Pericardium fibroblast (primary cell): ENCODE measurements around a stretch of chr10.

GRCh38 chr10:32059505-32059798 is 3.2 kb upstream of the KIF5B start:
- RAMPAGE, long total RNA: no peak

GRCh38 chr10:32114444-32115005 is 58.3 kb upstream of the KIF5B start:
- RAMPAGE, long total RNA: no peak

DNA sequence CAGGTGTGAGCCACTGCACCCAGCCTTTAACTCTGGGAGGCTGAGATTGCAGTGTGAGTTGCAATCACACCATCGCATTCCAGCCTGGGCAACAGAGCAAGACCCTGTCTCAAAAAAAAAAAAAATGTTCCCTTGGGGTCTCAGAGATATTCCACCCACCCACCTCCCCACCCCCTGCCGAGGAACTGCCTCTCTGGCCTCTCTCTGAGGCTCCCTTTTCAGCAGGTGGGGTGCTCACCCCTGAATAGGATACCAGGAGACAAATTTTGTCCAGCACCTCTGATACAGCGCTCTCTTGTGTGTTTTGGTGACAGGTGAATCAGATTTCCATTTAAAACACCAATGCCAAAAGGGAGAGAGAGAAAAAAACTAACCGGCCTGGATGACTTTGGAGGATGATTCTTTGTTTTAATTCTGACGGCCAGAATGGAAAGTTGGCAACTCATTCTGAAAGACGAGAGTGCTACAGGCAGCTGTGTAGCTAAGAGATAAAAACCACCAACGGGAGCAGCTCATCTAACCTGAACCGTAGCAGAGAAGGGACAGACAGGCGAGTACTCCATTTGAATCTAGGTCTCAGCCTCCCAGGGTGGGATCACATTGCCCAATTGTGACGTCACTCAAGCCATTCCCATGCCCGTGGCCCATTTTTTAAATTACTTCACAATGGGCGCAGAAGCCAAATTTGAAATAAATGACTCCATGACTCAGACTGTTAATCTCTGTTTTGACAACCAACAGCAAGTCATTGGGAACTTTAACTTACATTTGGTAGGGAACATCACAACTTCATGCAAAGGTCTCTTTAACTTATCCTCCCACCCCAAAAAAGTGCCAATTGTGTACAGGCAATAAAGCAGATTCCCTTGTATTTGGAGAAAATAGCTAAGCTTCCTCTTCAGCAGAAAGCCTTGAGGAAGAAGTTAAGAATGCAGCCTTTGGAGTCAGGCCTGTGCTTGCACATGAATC is 92.9 kb upstream of the KIF5B start:
- RAMPAGE, long total RNA: no peak

DNA sequence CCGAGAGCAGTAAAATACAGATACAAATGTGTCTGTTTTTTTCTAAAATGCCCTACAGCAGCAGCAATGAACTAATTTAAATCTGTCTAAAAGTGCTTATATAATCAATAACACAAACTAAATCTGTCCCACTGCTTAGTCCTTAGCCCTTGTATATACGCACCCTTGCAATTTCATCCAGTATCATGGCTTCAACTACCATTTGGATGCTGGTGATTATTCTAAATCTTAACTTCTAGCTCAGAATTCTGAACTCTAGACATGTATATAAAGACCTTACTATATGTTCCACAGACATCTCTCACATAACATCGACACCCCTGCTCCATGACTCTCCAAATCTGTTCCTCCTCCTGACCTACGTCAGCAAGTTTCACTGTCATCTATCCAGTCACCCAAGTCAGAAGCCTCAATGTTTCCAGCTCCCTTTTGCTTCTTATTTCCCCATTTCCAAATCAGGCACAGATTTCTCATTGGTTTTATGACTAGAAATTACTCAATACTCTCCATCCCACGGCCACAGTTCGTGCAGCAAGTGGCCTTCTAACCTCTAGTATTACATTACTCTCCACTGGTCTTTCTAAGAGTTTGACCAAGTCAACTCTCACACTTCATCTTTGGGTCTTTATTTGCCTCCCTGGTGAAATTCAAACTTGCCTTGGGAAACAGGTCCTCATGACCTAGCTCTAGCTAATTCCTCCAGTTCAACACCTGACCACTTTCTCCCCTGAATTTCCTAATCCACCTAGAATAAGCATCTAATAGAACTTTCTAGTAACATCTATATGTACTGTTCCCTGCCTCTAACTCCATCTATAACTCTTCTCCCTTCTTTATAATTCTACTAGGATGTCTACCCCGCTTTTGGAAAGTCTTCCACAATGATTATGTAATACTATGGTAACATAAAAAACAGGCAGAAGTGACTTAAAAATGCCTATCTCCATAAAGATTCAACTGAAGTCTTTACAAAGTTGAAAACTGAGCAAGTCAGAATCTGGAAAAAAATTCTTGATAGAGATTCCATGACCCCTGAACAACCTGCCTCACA is 28.4 kb downstream of the EPC1 start:
- RAMPAGE, long total RNA: no peak

GRCh38 chr10:32362345-32362768 is 15.4 kb upstream of the EPC1 start:
- RAMPAGE, long total RNA: no peak

DNA sequence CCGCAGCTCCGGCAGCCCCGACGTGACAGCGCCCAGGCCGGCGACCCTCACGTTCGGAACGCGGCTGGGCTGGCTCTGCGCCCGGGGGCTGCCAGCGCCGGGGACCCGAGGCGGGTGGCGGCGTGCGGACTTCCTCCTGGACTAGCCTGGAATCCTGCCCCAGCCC is 328 bp downstream of the ITGB1 start:
- RAMPAGE, long total RNA: no peak

GRCh38 chr10:33138687-33139945 is 181.1 kb upstream of the ITGB1 start:
- RAMPAGE, long total RNA: no peak

GRCh38 chr10:33211181-33211466 is 123.3 kb downstream of the NRP1 start:
- RAMPAGE, long total RNA: no peak

DNA sequence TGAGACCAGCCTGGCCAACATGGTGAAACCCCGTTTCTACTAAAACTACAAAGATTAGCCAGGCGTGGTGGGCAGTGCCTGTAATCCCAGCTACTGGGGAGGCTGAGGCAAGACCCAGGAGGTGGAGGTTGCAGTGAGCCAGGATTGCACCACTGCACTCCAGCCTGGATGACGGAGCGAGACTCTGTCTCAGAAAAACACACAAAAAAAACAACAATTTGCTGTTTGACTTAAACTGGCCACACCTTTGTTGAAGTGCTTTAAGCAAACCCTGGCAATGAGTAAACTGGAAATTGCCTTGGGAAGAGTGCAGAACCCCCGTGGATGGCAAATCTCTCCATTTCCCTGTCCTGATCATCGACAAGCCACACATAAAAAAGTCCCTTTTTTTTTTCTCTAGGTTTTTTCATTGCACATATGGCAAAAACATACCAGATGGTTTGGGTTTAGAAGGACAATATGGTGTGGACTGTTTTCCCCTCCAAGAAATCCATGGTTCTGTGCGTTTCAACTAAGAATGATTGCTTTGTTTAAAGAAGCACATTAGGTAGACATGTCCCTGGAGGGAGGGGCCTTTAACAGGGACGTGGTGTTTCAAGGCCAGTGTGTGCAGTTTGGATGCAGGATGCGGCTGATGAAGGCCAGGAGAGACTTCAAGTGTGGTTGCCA is 76.9 kb downstream of the NRP1 start:
- RAMPAGE, long total RNA: no peak

GRCh38 chr10:33334712-33335700 is 539 bp upstream of the NRP1 start:
- RAMPAGE, long total RNA: no peak

GRCh38 chr10:34228843-34229384 is 586.2 kb downstream of the PARD3 start:
- RAMPAGE, long total RNA: no peak

DNA sequence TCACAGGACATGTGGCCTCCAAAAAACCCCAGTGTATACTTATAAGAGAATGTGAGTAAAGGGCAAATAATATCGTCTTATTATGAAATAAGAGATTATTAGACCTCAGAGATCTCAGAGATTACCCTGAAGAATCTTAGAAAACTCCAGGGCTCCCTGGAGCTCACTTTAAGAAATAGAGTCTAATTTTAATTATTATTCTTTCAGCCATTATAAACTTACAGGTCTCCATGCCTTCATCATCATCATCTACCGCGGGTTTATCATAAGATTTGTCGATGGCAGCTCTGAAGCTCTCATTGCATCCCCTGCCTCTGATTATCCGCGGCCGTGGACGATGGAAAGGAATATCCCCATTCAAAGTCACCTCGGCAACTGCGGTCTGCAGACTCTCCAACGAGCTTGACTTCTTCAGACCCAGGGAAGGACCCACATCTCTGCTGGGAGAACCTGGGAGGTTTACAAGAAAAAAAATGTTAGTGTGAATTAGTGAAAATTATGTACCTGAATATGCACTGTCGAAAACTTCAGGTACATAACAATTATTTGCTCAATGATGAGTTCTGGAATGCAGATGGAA is 484.1 kb downstream of the PARD3 start:
- RAMPAGE, long total RNA: no peak

- RAMPAGE, long total RNA: no peak
Measured at GRCh38 chr10:34452524-34453315, 362.4 kb downstream of the PARD3 start.

- RAMPAGE, long total RNA: no peak
Measured at GRCh38 chr10:34528200-34528915, 286.7 kb downstream of the PARD3 start.

- RAMPAGE, long total RNA: no peak
Measured at GRCh38 chr10:34678949-34679734, 136.0 kb downstream of the PARD3 start.

GRCh38 chr10:34760346-34760963 is 54.6 kb downstream of the PARD3 start:
- RAMPAGE, long total RNA: no peak

DNA sequence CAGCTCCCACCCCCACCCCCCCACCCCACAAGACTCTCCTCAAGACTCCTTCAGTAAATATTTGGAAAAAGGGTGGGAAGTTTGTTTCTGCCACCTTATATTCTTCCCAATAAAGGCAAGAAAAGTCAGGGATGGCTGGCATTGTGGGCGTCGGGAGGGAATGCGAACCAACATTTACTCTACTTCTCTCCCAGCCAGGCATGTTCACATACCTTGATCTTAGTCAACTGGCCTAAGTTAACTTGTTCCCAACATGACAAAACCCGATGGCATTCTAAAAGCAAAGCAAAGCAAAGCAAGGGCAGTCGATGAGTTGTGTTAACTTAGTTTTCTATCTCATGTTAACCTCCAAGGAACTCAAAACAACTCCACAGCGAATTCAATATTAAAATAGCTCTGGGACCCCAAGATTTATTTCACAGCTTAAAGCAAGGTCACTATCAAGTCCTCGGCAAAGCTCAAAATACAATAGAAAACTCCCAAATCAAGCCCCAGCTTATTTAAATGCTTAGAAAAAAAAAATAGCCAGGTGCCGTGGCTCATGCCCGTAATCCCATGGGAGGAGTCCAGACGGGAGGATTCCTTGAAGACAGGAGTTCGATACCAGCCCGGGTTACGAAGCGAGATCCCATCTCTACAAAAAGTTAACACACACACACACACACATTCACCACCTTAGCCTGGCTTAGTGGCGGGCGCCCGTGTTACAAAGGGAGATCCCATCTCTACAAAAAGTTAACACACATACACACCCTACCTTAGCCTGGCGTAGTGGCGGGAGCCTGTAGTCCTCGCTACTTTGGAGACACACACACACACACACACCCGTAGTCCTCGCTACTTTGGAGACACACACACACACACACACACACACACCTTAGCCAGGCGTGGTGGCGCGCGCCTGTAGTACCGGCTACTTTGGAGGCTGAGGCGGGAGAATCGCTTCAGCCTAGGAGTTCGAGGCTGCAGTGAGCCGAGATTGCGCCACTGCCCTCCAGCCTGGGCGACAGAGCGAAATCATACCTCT is 944 bp upstream of the CCNY start:
- RAMPAGE, long total RNA: no peak

DNA sequence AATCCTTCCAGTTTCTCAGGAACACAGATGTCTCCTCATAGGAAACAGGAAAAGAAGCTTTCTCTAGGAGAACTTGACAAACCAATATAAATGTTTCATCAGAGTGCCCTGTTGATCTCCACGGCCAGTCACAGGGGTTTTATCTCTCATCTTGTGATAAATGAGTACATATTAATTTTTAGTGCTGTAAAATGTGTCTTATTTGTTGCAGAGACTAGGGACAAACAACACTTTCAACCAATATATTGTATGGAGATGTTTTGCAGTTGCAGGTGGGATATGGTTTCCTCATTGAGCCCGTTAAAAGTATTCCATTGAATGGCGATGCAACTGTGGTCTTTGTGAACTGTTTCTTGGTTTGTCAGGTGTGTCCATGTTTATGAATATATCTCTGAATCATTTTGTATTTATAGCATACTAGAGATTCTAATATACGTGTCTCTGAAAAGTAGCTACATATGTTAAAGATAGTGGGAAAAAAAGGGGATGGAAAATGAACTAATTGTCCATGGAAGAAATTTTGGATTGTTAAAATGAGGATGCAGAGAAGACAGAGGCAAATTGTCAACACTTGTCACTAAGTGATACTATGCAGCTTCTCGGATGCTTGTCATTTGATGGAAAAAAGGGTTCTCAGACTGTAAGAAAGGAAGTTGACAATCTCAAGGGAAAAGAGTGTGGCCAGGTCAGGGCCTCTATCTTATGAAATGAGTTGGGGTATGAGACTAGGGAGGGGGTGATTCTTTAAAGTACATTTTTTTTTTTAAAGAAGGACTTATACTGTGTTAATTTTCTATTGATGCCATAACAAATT is 38.2 kb downstream of the CCNY start:
- RAMPAGE, long total RNA: no peak

GRCh38 chr10:35411855-35412375 is 75.6 kb downstream of the CCNY start:
- RAMPAGE, long total RNA: no peak

DNA sequence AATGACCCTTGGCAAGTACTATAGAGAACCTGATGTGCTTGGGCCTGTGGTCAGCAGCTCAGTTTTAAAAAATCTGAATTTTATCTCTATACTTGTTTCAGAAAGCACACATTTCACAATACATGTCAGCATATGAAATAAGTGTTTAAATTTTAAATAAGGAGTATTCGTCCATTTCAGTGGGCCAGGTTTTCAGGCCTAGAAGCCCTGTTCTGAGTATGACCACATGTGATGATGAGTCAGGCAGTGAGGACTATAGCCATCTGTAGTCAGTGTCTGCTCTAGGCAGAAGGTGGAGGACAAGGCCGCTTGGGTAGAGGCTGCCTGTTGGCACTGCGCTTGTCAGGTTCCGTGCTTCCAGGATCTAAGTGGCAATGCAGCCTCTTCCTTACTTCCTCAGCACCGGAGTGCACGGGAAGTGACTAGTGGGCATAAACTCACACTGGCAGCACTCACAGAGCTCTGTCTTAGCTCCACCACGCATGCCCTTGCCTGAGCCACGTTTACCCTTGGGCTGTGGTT is 87.8 kb upstream of the GJD4 start:
- RAMPAGE, long total RNA: no peak